ENCODE measurements around the genes OR5B3 and OR4D9.

DNA sequence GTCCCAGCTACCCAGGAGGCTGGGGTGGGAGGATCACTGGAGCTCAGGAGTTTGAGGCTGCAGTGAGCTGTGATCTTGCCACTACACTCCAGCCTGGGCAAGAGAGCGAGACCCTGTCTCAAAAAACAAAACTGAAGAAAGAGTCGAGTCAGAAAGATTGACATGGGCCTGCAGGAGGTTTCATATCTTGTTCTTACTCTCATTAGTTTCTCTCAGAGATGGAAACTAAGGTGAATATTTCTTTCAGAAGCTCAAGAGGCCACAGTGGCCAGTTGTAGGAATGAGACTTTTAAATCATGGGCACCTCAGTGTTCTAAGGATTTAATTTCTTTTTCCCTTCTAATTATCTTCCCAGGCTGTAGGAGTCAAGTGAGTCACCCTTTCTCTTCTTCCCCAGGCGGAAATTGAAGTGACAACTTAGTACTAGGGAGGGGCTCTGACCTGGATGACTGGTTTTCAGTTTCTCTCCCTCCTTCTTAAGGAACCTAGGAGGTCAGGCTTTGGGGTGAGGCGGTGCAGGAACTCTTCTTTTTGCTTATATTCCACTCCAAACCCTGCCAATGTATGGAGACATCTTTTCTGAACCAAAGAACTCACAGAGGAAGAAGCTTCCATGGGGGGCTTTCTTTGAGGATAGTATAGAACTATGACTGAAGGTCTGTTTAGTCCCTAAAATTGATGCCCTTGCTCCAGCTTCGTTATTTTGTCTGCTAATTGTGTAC, 12.5 kb downstream of the ZDHHC5 start:
- PRO-cap: no peak
- RAMPAGE, long total RNA, 4 experiments: no peak in any of the 4 experiments

DNA sequence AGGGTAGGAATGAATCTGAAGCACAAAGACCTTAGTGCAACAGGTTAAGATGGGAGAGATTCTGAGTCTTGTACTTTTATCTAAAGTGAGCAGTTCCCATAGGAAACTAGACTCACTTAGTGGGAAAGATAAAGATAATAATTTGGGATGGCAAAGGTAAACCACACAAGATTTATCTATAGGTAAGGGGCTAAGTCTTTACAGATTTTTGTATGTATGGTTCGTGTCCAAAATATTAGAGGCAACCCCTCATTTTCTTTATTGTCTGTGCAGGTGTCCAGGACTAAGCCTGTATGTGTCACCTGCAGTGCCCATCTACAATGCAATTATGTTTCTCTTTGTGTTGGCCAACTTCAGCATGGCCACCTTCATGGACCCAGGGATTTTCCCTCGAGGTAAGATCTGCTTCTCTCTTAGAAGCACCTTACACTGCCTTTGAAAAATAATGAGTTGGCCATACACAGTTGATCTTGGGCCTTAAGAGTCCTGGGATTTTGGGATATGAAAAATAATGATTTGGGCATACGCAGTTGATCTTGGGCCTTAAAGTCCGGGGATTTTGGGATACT, 14.3 kb downstream of the ZDHHC5 start:
- PRO-cap: no peak
- RAMPAGE, long total RNA, 4 experiments: no peak in any of the 4 experiments

DNA sequence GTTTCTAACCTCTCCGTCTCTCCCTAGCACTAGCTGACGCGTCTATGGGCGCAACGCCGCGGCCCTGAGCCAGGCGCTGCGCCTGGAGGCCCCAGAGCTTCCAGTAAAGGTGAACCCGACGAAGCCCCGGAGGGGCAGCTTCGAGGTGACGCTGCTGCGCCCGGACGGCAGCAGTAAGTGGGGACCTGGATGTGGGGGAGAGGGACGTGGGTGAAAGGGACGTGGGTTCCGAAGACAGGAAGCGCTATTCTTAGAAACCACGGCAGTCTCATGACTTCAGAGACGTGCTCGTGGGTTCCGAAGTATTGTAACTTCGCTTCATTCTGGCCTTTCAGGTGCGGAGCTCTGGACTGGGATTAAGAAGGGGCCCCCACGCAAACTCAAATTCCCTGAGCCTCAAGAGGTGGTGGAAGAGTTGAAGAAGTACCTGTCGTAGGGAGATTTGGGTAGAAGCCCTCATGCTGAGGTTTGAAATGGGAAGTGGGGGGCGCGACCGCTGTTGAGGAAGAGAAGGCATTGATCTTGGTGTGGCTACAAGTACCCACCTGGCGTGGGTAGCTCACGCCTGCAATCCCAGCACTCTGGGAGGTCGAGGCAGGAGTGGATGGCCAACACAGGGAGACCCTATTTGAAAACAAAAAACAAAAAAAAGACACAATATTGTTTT, 624 bp downstream of the SELENOH start:
- PRO-cap: no peak
- RAMPAGE, long total RNA, 4 experiments: no peak in any of the 4 experiments

DNA sequence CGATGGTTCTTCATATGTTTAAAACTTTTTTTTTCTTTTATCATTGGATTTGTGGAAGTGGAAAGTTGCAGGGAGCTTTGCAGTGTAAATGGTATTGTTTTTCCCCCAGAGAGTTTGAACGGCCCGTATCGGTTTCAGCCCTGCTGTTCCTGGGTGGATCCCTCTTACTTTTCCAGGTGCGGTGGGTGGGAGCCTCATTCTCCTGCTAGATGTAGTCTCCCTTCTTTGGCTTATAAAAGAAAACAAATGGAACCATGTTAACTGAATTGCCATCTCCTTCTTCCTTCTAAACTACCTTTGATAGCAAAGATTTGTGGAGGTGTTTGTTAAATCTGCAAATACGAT, 862 bp downstream of the CTNND1 start:
- PRO-cap: no peak
- RAMPAGE, long total RNA, 4 experiments: no peak in any of the 4 experiments

DNA sequence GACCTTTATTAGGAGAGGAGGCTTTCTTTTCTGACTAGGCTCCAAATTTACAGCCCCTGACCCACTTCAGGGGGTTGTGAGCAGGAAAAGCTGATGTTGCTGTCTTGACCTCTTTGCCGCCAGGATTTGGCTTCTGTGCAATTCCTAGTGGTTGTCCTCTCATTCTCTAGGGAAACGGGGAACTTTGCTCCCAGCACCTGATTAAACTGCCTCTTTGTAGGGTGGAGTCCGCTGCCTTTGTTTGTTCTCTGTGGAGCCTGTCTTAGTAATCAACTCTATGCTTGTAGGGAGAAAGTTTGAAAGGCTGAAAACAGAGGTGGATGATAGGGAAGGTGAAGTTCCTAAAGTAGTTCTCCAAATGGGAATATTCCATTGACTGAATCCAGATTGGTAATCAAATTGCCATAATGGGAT, 16.4 kb downstream of the CTNND1 start:
- PRO-cap: no peak
- RAMPAGE, long total RNA, 4 experiments: no peak in any of the 4 experiments

GRCh38 chr11:57798765-57799799, 37.5 kb downstream of the CTNND1 start:
- PRO-cap: no peak
- RAMPAGE, long total RNA, 4 experiments: no peak in any of the 4 experiments

GRCh38 chr11:57822586-57823734, 61.4 kb downstream of the CTNND1 start:
- PRO-cap: no peak
- RAMPAGE, long total RNA, 4 experiments: no peak in any of the 4 experiments

DNA sequence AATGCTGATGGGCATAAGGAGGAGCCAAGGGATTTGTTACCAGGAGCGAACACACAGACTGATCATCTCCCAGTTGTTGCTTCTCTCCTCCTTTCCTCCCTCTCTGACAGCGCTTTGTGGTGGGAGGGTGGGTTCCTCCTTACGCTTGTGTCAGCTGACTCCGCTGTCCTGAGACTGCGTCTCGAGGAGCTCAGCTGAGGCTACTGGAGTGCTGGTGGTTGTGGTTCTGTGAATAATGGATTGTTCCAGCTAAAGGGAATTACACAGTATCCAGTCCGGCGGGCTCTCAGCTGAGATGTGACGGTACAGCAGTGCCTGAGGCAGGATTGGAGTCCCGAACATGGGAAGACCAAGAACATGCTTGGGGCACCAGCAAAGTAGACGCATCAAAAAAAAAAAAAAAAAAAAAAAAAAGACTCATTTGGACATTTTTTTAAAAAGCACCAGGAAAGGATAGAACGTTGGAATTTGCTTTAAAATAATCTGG, 113.4 kb downstream of the CTNND1 start:
- PRO-cap: unidirectional peak, minus-strand start at position 105 of the sequence
- RAMPAGE, long total RNA, 4 experiments: no peak in any of the 4 experiments

DNA sequence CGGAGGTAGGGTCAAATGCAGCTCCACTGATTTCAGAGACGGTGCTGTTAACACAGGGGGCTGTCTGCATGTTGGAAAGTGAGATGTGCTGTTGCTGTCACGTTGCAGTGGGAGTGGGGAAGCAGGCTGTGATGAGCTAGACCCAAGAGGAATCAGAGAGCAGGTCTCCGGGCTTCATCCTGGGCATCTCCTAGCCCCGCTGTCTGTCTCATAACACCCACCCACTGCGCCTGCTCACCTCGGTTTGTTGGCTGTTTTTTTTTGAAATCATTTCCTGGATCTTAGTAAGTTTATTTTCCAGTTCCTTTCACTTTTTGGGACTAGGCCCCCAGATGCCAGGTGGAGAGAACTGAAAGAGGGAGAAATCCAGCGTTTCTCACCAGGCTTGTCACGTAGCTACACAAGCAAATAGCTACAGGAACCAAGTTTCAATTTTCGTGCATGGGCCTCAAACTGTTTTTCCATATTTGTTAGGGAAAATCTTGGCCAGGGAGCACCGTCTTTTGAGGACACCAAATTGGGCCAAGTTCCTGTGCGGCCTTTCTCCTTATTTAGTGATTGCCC, 501 bp downstream of the OR9Q1 start:
- PRO-cap: no peak
- RAMPAGE, long total RNA, 4 experiments: no peak in any of the 4 experiments

- PRO-cap: no peak
- RAMPAGE, long total RNA, 4 experiments: no peak in any of the 4 experiments
Observed at GRCh38 chr11:58406684-58407065, at the start of gene OR5B3. Gene OR5B3 (minus strand): TSS chr11:58406874.

GRCh38 chr11:58945630-58945915, 6.3 kb downstream of the GLYATL1 start:
- PRO-cap: no peak
- RAMPAGE, long total RNA, 4 experiments: no peak in any of the 4 experiments

- PRO-cap: no peak
- RAMPAGE, long total RNA, 4 experiments: no peak in any of the 4 experiments
Observed at GRCh38 chr11:59095270-59095544, 9.1 kb downstream of the GLYATL1B start.

DNA sequence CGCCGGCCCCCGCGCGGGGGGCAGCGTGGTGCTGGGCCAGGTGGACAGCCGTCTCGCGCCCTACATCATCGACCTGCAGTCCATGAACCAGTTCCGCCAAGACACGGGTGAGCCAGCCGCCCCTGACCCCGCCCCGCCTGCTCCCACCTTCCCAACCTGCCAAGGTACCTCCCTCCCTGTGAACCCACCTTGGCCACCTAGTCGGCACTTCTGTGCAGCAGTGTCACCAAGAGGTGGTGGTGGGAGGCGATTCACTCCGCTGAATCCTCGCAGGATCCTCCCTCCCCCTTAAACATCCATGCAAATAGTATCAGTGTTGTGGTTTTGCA, 732 bp downstream of the DTX4 start:
- PRO-cap: no peak
- RAMPAGE, long total RNA, 4 experiments: no peak in any of the 4 experiments

DNA sequence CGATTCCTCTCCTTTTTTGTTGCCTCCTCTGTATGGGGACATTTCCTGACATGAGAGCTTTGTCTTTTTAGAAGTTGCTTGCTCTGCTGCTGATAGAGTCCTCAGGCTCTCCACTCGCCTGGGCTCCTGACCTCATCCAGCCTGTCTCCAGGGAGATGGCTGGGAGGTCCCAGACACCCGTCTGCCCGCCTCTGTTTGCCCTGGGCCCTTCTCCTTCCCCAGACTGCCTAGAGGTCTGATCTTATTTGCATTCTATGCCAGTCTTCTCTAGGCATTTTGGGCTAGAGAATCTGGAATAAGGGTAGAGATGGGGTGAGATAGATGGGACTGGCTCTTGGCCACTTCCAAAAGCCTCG, 3.3 kb downstream of the DTX4 start:
- PRO-cap: no peak
- RAMPAGE, long total RNA, 4 experiments: no peak in any of the 4 experiments

GRCh38 chr11:59184951-59185934, 13.3 kb downstream of the DTX4 start:
- PRO-cap: no peak
- RAMPAGE, long total RNA, 4 experiments: no peak in any of the 4 experiments

- PRO-cap: no peak
- RAMPAGE, long total RNA, 4 experiments: no peak in any of the 4 experiments
Observed at GRCh38 chr11:59185991-59186789, 14.3 kb downstream of the DTX4 start.

- PRO-cap: no peak
- RAMPAGE, long total RNA, 4 experiments: no peak in any of the 4 experiments
Observed at GRCh38 chr11:59205611-59206048, 7.1 kb downstream of the MPEG1 start.

DNA sequence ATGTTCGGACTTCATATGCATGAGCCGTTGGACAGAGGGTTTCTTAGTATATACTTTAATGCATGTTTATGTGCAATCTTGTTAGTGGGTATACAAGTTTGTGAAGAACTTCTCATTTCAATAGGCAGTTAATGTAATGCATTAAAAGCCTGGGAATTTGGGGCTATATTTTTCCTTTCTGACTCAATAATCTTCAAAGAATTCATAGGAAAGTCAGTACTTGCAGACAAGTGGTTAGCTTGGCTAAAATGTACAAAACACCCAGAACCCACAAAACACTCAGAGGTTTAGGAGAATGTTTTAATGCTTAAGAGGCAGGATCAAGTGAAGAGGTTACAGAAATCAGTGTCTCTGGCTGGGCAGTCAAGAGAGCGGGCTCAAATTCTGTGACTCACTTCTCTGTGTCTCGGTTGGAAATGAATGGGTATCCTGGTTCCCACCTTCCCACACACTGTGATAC, 3.9 kb downstream of the MPEG1 start:
- PRO-cap: no peak
- RAMPAGE, long total RNA, 4 experiments: no peak in any of the 4 experiments

DNA sequence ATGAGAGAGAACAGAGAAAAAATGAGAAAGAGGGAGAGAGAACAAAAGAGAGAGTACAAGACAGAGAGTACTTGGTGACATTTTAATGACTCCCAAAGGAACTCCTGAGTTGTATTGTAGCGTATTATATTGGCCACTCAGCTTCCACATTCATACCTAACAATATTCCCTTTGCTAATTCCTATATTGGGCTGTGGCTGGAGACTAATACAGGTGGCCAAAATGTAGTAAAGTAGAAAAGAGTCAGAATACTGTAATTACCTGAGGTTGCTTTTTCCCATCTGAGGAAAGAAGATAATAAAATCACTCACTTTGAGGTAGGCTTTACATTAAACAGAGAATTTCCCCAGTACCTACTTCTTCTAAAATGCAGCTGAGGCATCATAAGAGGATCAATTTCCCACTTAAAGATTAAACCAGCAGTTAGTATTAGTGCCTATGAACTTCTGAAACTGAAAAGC, at the start of gene OR4D9:
Gene OR4D9 (plus strand): TSS at position 338 of the 461 bp plus-strand sequence.
- PRO-cap: no peak
- RAMPAGE, long total RNA, 4 experiments: no peak in any of the 4 experiments

DNA sequence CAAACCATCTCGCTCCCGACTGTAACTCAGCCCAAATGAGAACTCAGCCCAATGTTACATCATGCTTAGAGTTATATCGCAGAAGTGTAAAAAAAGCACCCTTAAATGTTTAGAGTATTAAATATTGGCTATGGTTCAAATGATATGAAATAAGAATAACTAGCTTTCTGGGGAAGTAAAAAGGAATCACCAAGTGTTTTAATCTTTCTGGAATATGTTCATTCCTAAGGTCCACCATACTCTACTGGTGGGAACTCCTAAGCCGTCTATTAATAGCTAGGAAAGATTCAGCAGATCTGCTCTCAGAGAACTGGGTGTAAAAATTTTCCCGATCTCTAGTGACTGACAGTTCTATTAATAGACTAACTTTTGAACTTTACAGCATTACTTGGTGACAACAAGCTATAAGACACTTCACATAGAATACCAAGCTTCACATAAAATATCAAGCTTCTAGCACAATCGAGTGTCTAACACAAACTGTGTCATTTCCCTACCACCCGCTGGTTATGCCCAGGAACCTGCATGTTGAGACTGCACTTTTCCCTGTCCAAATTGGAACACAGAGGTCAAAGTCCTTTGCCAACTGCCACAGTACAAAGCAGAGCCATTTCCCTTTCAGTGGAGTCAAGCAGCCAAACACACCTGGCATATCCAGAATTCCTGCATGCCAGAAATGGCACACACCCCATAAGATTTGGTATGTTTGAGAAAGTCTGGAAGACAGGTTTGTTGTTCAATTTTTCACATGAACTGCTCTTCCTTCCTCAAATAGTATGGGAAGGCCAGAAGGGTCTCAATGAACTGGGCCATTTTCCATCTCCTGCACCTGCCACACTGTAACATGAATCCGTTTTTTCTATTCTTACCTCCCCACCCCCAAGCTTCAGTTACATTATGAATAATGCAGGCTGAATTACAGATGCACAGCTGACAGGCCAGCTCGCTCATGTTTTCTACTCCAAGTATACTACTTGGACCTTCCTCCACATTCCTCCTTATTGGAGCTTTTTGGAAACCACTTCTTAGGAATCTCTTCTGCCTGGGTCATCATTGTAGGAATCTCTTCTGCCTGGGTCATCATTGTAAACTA, 3.8 kb downstream of the OSBP start:
- PRO-cap: no peak
- RAMPAGE, long total RNA, 4 experiments: no peak in any of the 4 experiments

Measured in suprapubic skin (tissue), 4 donors.